ENCODE data around the genes LIPA and SLC16A12.

DNA sequence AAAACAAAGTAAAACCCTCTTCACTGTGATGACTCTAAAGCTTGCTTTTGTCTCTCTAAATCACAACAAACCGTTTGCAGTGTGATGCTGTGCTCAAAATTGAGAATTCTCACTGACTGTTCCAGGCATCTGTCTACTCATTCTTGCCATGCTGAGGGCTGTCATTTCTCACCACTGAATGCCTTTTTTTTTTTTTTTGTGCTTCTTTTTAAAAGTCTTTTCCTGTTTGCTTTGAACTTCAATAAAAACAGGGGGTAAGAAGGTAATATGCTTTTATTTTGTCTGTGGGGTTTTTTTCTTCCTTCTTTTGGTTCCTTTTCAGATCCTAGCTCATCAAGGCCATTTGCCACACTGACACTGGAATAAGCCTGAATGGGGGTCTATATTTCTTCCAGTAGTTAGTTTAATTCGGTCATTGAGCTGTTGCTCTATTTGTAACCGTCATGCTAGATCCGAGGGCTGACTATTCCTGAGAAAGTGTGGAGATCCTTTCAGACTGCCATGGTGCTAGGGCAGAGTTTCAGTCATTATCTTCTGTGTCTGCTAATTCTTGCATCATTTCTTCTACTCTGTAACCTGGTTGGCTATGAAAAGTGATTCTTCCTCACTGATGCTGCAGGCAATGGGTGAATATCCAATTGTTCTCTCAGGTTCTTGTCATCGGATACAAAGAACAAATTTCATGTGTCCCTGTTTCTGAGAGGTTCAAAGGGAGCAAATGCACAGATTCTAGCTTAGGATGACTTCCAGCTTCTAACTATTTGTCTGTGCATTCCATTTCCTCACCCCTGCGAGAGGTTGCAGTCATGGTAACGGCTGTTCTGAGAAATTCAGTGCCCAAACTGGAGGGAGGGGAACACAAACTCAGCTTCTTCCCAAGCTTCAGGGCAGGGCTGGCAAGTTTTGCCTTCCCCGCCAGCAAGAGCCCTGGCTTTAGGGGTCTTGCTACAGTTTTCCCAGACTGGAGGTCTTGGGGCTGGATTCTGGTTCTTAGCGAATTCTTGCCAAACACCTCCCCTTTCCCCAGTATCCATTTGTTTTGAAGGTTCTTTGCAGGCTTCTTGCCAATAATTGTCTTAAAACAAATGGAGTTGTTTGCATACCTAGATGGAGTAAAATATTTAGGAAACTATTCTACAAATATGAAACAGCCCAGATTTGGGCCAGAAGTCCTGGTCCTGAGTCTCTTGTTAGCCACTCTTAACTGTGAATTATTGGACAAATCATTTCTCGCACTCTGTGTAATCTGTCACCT is 10.9 kb downstream of the FAS start:
- RRBS, result no CpG with 5 or more reads among the region's 10 CpGs

DNA sequence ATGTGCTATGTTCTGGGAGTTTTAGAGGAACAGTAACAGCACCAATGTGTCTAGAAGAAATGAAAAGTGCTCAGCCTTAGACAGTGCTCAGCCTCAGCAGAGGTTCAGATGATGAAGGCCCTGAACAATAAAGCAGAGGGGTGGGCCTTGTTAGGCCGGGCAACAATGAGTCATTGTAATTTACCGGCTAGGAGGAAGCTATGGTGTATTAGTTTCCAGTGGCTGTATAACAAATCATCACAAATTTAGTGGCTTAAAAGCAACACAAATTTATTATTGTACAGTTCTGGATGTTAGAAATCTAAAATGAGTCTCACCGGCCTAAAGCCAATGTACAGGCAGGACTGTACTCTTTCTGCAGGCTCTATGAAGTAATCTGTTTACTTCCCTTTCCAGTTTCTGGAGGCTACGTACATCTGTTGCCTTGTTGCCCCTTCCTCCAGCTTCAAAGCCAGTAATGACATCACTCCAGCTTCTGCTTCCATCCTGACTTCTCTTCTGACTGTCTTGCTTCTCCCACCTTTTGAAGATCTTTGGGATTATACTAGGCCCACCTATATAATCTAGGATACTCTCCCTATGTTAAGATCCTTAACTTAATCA is 84.5 kb downstream of the CH25H start:
- RRBS, result no CpG with 5 or more reads among the region's 4 CpGs

- RRBS, result 5% methylated on average over 14 of the region's 37 CpGs
Observed at GRCh38 chr10:89251669-89252265, at the start of gene LIPA. Gene LIPA, minus strand, starts transcription at chr10:89251775.

GRCh38 chr10:89301150-89301648 is 647 bp upstream of the IFIT2 start:
- RRBS, result no CpG with 5 or more reads among the region's 2 CpGs

- RRBS, result no CpG with 5 or more reads among the region's 15 CpGs
Observed at GRCh38 chr10:89338884-89340257, 11.6 kb downstream of the IFIT3 start.

DNA sequence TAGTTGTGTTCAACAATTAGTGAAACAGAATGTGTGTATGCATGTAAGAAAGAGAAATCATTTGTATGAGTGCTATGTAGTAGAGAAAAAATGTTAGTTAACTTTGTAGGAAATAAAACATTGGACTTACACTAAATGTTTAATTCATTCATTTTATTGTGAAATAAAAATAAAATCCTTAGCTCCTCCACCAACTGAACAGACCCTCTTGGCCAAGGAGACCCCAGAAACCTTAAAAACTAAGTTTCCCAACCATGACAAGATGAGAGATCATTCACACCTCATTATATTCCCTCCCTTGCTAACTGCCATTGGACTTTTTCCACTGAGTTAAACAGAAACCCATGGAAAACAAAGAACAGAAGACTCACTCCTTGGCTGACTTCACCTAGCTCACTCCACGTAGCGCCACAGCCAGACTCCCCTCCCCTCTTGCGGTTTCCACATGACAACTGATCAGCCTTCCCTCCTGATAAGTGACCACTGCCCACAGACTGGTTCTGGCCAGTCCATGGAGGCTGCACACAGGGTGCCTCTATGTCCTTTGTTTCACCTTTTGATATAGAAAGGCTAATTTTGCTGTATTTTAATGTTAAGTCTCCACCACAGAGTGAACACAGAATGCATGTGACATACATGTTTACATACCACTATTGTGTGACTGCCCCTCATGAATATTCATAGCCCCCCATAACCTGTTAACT is 10.4 kb upstream of the IFIT5 start:
- RRBS, result no CpG with 5 or more reads among the region's 3 CpGs

- RRBS, result 28% methylated on average over 40 of the region's 110 CpGs
Observed at GRCh38 chr10:89534910-89536353, at the start of gene SLC16A12. Gene SLC16A12, minus strand, starts transcription at chr10:89535594.

DNA sequence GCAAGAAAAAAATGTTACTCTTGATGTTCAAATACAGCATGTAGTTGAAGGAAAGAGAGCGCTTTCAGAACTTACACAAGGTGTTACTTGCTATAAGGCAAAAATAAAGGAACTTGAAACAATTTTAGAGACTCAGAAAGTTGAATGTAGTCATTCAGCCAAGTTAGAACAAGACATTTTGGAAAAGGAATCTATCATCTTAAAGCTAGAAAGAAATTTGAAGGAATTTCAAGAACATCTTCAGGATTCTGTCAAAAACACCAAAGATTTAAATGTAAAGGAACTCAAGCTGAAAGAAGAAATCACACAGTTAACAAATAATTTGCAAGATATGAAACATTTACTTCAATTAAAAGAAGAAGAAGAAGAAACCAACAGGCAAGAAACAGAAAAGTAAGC is 36.8 kb downstream of the KIF20B start:
- RRBS, result no CpG with 5 or more reads among the region's 1 CpG

DNA sequence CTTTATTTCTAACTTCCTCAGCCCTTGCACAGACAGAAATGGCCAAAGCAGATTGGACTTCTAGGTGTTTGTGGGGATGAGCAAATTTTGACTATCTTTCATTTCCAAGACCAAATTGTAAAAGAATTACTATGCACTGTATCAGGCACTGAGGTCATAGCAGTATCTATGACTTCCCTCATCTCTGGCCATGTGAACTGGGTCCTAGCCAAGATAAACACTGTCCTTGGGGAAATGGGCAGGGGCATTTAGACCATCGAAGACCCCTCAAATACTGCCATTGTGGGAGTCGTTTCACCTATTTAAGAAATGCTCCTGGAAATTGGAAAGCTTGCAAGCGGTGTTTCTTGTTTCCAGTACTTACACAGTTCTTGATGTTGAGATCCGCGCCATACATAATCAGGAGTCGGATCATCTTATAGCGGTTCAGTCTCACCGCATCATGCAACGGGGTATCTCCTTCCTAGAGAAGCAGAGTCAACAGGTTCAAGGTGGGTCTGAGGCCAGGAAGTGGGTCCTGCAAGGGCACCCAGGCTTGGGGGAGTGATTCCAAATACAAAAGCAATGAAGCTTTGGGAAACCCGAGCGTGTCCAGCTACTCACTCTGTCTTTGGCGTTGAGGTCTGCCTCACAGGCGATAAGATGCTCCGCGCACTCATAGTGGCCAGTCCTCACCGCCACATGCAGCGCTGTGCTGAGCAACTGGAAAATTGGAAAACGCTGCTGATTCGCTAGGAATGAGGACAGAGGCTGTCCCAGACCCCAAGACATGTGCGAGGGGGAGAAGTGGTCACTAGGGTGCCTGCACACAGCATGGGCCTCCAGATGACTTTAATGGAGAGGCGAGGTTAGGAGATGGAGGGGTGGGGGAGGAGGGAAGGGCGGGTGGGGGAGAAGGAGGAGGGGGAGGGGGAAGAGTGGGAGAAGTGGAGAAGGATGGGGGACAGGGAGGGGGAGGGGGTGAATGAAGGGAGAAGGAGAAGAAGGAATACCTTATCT is 5.4 kb downstream of the ANKRD1 start:
- RRBS, result no CpG with 5 or more reads among the region's 22 CpGs

GRCh38 chr10:90983824-90984470 is 63.1 kb upstream of the ANKRD1 start:
- RRBS, result no CpG with 5 or more reads among the region's 5 CpGs

GRCh38 chr10:91162535-91163207 is 57.8 kb upstream of the PCGF5 start:
- RRBS, result 4% methylated on average over 35 of the region's 102 CpGs

GRCh38 chr10:91170839-91171695 is 49.4 kb upstream of the PCGF5 start:
- RRBS, result no CpG with 5 or more reads among the region's 3 CpGs

- RRBS, result no CpG with 5 or more reads among the region's 6 CpGs
Observed at GRCh38 chr10:91526723-91527035, 106.2 kb downstream of the PPP1R3C start.

- RRBS, result no CpG with 5 or more reads among the region's 3 CpGs
Observed at GRCh38 chr10:91556554-91556915, 76.3 kb downstream of the PPP1R3C start.

DNA sequence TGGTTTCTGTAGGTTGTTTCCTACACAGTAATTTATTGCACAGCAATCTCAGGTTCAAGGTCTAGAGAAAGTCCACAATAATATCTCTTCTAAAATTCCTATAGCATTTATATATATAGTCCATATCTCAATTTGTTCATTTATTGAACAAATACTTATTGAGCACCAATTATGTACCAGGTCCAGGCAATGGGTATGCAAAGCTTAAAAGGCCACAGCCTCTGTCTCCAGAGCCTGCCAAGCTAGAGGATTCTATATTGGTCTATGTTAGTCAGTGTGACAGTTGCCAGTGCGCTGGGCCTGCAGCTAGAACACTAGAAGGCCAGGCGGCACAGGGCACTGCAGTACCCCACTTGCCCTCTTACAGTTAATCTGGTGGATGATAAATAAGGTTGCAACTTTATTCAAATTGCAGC is 68.9 kb downstream of the PPP1R3C start:
- RRBS, result no CpG with 5 or more reads among the region's 2 CpGs

DNA sequence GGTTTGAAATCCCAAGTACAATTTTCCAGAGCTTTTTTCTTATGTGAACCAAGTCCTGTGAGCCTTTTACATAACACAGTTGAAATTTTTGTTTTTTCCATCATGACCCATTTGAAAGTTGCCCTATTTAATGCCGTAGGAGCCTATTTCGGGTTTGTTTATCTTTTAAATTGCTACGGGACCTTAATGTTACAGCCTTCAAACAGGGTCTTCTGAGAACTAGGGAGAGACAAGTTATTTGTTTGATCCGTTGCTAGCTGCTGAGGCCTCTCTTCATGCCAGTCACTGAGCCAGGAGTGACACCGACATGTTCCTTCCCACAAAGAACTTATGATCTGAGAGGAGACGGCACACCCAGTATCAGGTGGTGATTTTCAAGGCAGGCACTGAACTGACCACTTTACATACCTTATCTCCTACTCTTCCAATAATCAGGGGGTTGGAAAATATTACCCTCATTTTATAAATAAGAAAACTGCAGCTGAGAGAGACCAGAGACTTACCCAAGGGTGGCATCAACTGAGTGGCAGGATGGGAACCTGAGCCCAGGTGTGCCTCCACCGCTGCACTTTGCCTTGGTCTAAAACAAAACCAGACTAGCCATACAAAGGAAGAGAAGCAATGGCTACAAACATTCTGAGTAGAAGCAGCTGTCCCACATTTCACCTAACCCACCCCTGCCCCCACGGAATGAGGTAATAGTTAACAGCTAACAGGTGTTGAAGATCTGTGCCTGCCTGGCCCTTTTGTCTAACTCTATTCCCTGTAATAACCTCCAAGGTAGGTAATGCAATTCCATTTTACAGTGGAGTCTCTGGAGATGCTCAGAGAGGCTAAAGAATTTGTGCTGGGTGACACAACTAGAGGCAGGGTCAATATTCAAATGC is 40.5 kb downstream of the PPP1R3C start:
- RRBS, result no CpG with 5 or more reads among the region's 8 CpGs

- RRBS, result no CpG with 5 or more reads among the region's 6 CpGs
Observed at GRCh38 chr10:91598523-91598983, 34.3 kb downstream of the PPP1R3C start.

DNA sequence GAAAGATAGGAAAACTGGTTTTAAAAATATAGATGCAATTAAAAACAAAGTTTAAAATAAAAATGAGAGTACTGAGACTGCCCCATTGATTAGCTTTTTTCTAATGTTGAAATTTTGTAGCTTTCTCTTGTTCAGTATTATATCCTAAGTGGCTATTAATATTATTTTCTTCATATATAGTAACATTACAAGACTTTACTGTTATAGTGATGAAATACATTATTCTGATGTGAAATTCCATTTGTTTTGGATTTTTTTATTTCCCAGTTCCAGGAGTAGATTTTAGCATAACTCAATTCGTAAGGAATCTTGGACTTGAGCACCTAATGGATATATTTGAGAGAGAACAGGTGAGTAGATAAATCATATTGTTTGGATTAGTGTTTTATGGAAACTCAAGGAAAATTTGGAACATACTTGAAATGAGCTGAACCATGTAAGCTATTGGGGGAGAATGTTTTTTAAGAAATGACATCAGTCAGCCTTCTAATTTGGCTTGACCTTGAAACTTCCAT is 51.1 kb downstream of the TNKS2 start:
- RRBS, result no CpG with 5 or more reads among the region's 1 CpG

Measured in UCH-1 (cell line).